Mesenchymal stem cell of the bone marrow (primary cell): Measurements from ENCODE around the genes AGTPBP1 and ISCA1.

DNA sequence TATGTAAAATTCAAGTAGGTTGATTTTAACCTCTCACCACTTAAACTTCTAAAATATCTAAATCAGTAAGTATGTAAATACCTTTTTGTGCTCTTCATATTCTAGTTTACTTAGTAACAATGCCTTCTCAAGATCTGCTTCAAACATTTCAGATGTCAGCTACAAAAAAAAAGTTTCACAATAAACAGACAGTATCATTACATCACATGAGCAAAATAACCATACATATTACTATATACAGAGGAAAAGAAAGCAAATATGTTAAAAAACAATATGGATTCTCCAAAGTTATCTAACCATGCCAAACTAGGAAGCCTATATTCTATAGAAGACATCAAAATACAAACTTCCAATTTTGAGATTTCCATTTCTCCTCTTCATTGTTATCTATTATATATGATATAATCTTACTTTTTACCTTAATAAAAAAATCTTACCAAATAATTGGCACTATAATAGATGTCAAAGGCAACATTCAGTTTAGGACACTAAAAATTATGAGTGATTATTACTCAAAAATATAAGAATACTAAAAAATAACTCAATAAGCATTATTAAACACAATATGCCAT is 29.0 kb downstream of the GKAP1 start:
- CAGE, long polyA plus RNA, result no peak

DNA sequence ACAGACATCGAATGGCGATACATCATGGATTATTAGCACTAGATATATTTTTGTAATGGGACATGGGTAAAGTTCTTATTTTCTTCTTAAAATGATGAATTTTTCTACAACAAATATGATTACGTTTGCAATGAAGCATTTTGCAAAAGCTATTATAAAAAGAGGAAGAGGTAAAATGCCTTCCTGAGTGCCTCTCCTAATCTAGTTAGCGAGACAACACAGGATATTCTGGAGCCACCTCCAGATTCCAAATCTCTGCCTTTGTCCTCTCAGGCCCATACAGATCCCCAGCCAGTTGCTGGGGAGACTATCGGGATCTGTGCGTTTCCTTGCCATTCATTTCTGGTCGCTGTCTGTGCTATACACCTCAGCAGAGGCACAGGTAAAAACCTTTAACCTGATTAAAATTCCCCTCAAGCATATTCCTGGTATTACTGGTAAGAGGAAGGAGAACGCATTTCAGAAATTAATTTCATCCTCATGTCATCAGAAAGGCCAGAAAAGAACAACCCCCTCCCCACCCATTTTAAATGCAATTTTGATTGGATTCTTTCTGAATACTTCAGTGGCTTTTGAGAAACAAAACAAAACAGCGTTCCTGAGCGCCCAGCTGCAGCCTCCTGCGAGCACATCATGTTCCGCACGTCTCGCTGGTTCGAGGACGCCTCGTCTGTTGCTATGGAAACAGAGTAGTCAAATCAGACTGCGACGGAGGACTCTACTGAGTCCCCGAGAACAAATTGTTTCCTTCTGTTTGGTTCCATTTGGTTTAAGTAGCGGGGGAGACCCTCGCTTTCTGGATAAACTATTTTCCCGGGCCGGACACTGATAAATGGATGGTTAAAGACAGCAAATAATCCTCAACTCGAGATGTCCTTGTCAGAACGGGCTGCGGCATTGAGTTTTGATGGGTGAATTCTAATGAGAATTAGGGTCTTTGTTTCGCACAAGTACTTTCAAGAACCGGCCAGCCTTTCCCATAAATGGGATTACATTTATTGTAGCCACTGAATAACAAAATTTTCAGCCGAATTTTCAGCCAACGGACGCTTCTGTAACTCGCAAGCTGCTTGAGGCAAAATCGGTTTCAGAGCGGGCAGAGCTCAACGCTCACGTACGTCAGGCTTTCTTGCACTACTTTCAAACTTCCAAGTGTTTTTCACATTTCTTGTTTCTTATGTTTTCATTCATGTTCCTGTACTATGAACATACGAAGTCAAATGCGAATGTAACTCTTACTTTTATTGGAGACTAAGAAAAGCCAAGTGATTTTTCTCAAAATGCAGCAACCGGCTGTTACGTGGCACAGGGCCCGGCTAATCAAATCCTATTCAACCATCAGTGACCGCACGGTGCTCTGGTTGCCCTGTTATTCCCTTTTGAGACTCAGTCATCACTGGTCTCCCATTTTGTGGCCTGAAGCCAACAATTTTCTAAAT is 69.0 kb downstream of the SLC28A3 start:
- CAGE, long polyA plus RNA, result no peak

- CAGE, long polyA plus RNA, result no peak
These were observed 943 bp downstream of the NTRK2 start for GRCh38 chr9:84670120-84671224.

DNA sequence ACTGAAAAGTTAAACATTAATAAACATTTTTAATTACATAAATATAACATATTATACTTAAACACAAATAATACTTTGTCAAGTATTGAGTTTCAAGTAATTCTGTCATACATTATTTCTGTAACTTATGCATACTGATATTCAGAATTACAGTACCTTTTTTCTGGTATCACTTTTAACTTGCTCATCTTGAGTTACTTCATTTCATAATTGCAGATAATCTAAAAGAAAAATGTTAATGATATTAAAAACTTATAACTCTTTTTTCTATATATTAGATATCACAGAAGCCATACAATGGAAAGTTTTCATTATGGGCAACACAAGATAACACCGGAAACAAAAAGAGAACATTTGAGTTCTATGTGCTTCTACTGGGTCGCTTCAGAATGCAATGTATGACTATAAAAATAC is 29.4 kb downstream of the AGTPBP1 start:
- CAGE, long polyA plus RNA, result no peak

DNA sequence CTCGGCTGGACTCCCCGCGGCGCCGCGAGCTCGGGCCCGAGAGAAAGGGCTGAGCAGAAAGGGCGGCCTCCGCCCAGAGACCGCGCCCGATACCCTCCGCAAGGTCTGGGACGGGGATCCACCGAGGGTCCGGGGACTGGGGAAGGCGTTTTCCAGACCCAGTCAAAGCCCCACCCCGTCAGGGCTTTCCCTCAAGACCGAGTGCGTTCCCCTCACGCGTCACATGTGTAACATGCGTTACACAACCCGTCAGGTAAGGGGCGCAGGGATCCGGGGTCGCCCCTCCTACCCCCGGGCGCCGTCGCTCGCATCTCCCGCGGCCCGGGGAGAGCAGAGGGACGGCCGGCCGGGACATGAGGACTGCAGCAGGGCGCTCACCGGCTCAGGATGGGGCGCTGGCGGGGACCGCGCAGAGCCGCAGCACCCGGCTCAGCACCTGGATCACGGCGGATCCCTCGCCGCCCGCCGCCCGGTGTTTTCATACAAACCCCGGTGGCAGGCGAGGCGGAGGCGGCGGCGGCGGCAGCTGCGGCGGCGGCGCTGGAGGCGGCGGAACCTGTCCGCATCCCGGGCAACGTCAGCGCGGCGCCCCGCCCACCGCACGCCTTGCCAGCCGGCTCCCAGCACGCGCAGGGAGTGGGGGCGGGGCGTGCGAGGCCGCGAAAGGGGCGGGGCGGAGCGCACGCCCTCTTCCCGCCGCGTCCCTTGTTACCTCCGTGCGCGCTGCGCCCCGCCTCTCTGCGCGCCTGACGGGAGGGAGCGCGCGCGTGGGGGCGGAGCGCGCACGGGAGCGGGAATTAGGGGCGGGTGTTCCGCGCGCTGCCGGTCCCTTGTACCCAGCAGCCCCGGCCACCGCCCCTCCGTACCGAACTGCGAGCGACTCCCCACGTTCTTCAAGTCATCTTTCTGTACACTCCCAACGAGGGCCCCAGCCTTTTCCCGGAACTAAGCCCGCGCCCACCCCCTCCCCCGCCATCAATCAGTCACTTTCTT is at the start of gene AGTPBP1:
Gene AGTPBP1, minus strand, starts transcription at position 558 of the 993 bp plus-strand sequence.
- CAGE, long polyA plus RNA, result no peak

- CAGE, long polyA plus RNA, result no peak
These were observed 893 bp upstream of the AGTPBP1 start for GRCh38 chr9:85742615-85743079.

DNA sequence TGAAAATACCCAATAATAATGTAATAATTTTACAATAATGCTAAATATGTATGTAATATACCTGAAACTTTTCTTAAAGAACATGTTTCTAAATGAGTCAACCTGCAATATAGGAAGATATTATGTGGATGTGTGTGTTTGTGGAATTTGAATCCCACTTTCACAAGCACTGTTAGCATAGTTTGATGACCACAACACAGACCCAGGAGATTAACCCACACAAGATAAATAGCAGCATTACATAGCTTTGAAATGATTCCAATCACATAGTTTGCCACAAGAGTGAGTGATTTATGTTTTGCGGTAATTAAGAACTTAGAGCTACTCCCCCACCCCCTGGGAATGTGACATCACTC is 1.4 kb upstream of the AGTPBP1 start:
- CAGE, long polyA plus RNA, result no peak

DNA sequence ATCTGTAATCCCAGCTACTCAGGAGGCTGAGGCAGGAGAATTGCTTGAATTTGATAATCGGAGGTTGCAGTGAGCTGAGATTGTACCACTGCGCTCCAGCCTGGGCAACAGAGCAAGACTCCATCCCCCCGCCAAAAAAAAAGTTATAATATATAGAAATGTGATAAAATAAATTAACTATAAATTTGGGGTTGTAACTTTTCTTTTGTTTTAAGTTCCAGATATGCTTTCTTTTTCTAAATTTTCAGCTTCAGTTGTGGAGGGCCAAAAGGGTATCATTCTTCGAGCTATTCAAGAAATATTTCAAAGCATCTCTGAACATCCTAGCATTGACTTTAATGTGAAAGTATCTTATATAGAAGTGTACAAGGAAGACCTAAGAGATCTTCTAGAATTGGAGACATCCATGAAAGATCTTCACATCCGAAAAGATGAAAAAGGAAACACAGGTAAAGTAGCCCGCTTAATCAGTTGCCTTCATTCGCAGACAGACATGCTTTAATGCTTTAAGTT is 80.9 kb upstream of the AGTPBP1 start:
- CAGE, long polyA plus RNA, result no peak

DNA sequence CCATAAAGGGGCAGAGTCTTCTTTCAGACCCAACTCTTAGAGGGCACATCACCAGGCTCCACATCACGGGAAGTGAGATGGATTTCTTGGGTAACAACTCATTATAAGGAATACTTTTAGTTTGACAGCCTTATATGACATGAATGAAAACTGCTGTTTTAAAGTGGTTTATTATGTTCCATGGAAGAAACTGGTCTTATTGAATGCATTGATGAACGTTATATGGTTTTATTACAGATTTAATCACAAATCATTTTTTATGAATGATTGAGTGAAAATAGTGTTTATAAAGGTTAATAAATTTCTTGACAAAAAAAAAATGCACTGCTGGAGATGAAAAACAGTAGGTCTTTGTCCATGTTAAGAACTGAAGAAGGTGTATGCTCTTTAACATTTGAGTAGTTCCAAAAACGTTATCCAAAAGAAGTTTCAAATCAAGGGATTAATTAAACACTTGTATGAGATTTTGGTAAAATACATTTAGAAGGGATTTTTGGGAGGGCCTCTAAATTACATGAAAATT is 77.3 kb downstream of the GOLM1 start:
- CAGE, long polyA plus RNA, result no peak

DNA sequence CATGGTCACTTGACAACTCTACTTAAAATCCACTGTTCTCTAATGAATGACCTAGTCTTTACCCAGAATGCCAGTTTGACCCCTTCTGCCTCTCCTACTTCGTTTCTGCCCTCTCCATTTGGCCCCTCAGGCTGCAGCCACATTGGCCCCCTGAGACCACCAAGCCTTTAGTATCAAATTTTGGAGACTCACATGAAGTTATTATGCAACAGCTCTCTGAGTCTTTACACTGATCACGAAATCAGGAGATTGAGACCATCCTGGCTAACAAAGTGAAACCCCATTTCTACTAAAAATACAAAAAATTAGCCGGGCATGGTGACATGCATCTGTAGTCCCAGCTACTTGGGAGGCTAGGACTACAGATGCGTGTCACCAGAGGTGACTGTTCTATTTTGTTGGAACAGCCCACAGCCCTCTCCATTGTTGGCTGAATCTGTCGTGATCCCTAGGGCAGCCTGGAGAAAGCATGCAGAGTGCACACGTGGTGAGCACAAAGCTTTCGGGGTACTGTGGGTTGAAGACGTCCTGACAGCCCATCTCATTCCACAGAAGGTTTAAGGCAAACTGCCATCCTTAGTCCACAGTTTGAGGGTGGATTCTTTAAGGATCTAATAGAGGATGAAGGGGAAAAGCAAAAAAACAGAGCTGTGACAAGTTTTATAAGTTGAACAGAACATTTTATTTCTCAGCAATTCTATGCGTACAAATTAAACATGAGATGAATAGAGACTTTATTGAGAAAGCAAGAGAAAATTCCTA is 73.7 kb downstream of the GOLM1 start:
- CAGE, long polyA plus RNA, result no peak

DNA sequence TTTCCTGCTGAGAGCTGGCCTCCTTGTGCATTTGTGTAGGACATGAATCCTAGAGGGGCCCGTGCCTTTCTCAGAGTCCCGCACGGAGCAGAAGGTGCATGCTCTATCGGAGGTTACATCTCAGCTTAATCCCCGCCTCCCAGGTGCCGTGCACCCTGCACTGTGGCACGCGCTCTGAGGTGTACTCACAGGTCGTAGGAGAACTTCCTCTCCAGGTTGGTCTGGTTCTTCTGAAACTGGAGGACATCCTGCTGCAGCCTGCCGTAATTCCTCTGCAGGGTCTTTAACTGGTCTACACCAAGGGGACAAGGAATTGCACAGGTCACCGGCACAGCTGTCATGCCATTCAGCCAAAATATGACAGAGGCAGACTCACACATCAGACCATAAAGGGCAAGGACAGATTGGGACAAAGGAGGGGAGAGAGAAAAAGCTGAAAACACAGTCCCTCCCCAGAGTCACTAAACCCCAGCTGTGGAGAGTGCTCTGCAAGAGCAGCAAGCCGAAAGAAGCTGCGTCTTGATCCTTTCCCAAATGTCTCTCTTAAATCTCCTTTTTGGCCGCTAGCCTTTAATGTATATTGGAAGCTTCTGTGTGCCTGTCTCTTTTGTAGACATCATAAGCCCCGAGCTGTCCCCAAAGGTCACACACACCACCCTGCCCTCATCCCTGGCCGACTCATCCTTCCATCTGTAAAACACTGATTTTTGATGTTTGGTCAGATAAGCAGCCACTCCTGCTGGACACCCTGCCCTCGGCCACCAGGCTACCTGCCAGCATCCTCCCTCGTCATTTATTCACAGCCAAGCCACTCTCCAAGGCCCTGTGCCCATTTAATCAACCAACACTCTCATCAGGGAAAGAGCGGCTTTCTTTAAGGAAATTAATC is 52.8 kb downstream of the GOLM1 start:
- CAGE, long polyA plus RNA, result no peak

GRCh38 chr9:86282464-86283574 is at the start of gene ISCA1:
Gene ISCA1, minus strand, starts transcription at chr9:86282538.
- CAGE, long polyA plus RNA, result no peak

GRCh38 chr9:86293739-86294173 is 11.4 kb upstream of the ISCA1 start:
- CAGE, long polyA plus RNA, result no peak

DNA sequence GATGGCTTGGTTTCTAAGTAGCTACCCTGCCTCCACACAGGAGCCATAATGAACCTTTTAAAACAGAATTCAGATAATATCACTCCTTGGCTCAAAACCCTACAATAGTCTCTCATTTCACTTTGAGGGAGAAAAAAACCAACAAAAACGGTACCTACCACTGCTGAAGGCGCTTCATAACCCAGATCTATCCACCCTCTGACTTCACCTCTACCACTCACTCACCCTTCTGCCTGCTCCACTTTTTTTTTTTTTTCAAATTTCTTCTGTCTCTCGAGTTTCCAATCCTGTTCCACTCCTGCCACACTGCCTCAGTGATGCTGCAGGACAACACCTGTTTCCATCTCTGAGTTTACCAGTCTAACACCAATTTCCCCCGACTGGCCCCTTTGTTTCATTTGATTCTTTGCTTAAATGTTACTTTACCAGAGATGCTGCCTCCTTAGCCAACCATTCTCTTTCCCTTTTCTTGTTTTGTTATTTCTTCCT is 15.4 kb upstream of the ISCA1 start:
- CAGE, long polyA plus RNA, result no peak

DNA sequence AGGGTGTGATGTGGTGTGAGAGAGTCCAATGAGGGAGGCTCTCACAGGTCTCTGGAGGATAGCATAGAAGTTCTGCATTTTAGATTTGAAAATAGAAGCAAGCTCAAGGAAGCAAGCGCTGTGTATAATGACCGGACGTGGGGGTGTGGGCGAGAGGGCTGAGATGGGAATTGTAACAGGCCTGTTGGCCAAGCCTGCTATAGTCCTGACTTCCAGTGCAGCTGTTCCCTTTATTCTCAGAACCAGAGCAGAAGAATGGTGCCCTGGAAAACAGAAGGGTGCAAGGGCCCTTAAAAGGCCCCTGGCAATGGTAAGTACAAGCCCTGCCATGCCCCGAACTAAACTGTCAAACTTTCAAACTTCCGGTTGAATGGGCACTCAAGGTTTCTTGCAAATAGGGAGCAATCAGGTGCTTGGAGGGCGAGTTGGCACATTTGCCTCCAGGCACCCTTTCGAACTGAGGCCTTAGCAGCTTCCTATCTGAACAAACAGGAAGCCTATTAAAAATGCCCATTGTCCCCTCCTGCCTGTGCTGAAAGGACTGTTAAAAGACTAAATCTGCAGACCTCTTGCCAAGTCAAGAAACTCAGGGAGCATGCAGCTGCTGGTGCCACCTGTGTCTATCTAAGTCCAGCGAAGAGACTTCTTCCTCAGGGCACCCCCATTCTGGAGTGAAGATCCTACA is 222.1 kb upstream of the TUT7 start:
- CAGE, long polyA plus RNA, result no peak

GRCh38 chr9:86715045-86715479 is 232.2 kb downstream of the GAS1 start:
- CAGE, long polyA plus RNA, result no peak

- CAGE, long polyA plus RNA, result no peak
These were observed 1.2 kb upstream of the GAS1 start for GRCh38 chr9:86948292-86949119.

- CAGE, long polyA plus RNA, result no peak
These were observed 274.1 kb upstream of the DAPK1 start for GRCh38 chr9:87223402-87224085.

GRCh38 chr9:87337716-87338285 is 159.9 kb upstream of the DAPK1 start:
- CAGE, long polyA plus RNA, result no peak

GRCh38 chr9:87410537-87411400 is 86.9 kb upstream of the DAPK1 start:
- CAGE, long polyA plus RNA, result no peak